SK-N-DZ (cell line): Measurements from ENCODE around the gene SLC30A2.

GRCh38 chr1:25771239-25772428 is 28.4 kb upstream of the SELENON start:
RAMPAGE:
- cytosol, long total RNA: no peak
- nucleus, long total RNA: no peak

GRCh38 chr1:25871073-25871789 is 4.3 kb downstream of the PAQR7 start:
RAMPAGE:
- cytosol, long total RNA: no peak
- nucleus, long total RNA: no peak

GRCh38 chr1:25895328-25895983 is 10.8 kb downstream of the STMN1 start:
RAMPAGE:
- cytosol, long total RNA: no peak
- nucleus, long total RNA: no peak

DNA sequence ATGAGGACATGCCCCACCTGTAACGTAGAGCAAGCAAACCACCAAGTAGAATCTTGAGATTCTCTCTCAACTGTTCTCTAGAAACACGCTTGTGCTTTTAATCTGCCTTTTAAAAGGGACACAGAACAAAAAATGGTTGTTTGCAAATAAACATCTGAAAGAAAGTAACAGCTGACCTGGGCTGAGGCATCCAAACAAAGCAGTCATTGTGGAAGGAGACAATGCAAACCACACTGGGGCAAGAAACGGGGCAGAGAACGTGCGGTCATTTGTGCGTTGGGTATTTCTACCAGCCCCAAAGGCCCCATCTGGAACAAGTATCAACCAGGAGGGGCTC is 6.1 kb downstream of the STMN1 start:
RAMPAGE:
- cytosol, long total RNA: no peak
- nucleus, long total RNA: no peak

GRCh38 chr1:26018630-26018973 is 3.0 kb upstream of the EXTL1 start:
RAMPAGE:
- cytosol, long total RNA: no peak
- nucleus, long total RNA: no peak

RAMPAGE:
- cytosol, long total RNA: no peak
- nucleus, long total RNA: no peak
Measured at GRCh38 chr1:26045226-26046478, at the start of gene SLC30A2. TSS of gene SLC30A2 (minus strand) at chr1:26046118.

RAMPAGE:
- cytosol, long total RNA: no peak
- nucleus, long total RNA: no peak
Measured at GRCh38 chr1:26281856-26282961, 2.3 kb downstream of the SH3BGRL3 start.

DNA sequence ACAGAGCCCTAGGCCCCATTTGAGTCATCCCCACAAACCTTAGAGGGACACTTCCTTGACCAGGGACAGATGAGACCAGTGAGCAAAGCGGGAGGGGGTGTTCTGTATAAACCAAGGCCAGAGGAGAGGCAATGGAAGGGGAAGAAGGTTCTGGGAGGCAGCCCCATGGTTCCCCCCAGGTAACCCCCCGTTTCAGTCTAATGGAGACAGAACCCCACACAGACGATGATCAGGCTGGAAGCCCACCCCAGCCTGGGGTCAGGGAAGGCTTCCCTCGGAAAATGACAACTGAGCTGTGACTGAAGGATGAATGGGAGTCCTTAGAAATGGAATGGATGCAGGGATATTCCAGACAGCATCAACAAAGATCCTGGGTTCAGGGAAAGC is 3.1 kb downstream of the SH3BGRL3 start:
RAMPAGE:
- cytosol, long total RNA: no peak
- nucleus, long total RNA: no peak

GRCh38 chr1:26283349-26283791 is 3.5 kb downstream of the SH3BGRL3 start:
RAMPAGE:
- cytosol, long total RNA: no peak
- nucleus, long total RNA: no peak

RAMPAGE:
- cytosol, long total RNA: no peak
- nucleus, long total RNA: no peak
Measured at GRCh38 chr1:26284131-26284314, 4.1 kb downstream of the SH3BGRL3 start.

DNA sequence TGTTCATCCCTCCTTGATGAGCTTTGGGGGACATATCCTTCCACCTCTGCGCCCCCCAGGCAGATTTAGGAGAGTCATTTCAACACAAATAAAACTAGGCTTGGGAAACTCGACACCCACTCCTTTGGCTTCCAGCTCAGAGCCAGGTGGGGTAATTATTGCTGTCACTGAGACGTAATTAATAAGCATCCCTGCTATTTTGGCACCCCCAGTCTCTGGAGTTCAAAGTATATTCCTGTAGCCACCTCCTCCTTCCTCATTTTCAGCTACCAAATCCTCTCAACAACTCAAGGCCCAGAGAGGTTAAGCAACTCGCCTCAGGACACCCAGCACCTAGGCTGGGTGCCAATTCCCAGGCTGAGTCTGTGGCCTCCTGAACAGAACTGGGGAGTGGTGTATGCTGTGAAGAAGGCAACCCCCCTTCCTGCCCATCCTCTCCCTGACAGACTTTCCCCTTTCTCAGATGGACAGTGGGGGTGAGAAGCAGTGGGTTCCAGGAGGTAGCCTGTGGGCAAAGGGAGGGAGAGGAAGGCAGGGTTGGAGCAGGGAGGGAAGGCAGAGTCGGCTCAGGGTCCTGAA is 482 bp downstream of the CRYBG2 start:
RAMPAGE:
- cytosol, long total RNA: no peak
- nucleus, long total RNA: no peak

RAMPAGE:
- cytosol, long total RNA: no peak
- nucleus, long total RNA: no peak
Measured at GRCh38 chr1:26500781-26501771, 28.5 kb upstream of the RPS6KA1 start.

RAMPAGE:
- cytosol, long total RNA: no peak
- nucleus, long total RNA: no peak
Measured at GRCh38 chr1:26542742-26543696, 13.5 kb downstream of the RPS6KA1 start.

GRCh38 chr1:26545448-26546129 is 16.0 kb downstream of the RPS6KA1 start:
RAMPAGE:
- cytosol, long total RNA: no peak
- nucleus, long total RNA: no peak

GRCh38 chr1:26561234-26561961 is 31.8 kb downstream of the RPS6KA1 start:
RAMPAGE:
- cytosol, long total RNA: no peak
- nucleus, long total RNA: no peak

DNA sequence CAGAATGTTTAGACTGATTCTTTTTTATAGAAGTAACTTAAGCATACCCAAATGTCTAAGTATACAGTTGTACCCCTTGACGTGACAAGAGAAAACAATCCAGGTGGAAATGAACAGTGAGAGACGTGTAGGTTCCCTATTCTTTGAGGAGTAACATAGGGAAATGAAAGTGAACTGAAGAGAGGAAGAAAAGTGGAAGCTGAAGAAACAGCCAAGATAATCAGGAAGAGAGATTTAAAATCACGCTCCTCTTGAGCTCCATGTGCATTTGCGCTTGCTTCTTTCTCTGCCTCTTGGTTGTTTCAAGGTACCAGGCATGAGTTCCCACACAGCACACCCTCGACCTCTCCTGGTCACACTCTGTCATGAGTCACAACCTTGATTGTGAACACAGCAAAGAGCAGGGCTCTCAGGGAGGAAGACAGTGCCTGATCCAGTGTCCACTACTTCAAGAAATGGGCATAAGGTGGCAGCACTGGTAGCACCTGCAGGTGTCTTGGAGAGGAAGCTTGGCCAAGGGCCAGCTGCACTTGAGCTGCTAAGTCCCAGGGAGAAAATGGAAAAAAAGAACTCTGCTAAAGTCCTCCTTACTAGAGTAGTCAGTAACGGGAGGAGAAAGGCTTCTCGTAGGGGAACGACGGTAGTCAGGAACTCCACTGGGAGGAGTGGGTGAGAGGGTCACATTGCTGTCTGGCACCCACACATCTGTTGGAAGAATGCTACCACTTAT is 18.4 kb upstream of the ARID1A start:
RAMPAGE:
- cytosol, long total RNA: no peak
- nucleus, long total RNA: no peak

GRCh38 chr1:26701837-26702374 is 6.1 kb downstream of the ARID1A start:
RAMPAGE:
- cytosol, long total RNA: no peak
- nucleus, long total RNA: start-site peak on the plus strand at chr1:26701700-26702351, 15 and 6 reads in 2 replicates

RAMPAGE:
- cytosol, long total RNA: no peak
- nucleus, long total RNA: no peak
Measured at GRCh38 chr1:26729261-26730222, 33.7 kb downstream of the ARID1A start.

RAMPAGE:
- cytosol, long total RNA: no peak
- nucleus, long total RNA: no peak
Measured at GRCh38 chr1:26731099-26731769, 35.4 kb downstream of the ARID1A start.

DNA sequence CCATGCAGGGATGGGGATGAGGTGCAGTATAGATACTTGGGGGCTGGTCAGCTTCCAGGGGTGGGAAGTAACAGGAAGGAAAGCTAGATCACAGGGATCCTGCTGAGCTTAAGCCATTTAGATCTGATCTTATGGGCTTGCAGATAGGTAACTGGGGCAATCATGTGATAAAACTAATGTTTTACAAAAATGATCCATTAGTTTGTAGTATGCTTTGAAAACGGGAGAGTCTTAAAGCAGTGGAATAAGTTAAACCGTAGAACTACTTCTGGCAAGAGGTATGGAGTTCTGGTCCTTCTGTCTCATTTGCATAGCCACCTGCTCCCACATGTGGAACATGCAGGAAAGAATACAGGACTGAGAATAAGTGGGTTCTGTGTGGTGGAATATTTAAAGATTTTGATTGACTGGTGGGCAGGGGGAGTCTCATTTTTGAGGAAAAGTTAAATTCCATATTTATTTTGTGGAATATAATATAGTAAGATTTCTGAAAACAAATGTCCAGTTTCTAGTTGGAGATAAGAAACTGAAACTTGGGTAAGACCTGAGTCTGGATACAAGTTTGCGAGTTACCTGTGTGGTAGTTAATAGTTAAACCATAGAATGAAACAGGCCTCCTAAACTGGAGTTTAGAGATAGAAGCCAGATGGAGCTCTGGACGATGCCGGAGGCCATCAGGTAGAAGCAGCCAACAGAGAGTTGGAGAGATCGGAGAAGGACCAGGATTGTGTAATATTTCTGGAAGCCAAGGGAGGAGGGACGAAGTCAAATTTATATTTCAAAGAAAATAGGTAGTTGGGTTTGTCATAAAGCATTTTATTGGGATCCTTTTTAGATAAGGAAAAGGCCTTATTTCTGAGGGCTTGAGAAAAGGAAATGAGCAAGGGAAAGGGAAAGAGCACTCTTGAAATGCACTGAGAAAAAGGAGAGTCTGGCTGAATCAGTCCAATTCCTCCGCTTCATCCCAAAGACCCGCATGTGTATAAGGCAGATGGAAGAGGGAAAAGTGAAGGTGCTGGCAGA is 45.0 kb downstream of the ARID1A start:
RAMPAGE:
- cytosol, long total RNA: no peak
- nucleus, long total RNA: no peak